Fibroblast of the aortic adventitia (primary cell): ENCODE measurements around a stretch of chr1.

DNA sequence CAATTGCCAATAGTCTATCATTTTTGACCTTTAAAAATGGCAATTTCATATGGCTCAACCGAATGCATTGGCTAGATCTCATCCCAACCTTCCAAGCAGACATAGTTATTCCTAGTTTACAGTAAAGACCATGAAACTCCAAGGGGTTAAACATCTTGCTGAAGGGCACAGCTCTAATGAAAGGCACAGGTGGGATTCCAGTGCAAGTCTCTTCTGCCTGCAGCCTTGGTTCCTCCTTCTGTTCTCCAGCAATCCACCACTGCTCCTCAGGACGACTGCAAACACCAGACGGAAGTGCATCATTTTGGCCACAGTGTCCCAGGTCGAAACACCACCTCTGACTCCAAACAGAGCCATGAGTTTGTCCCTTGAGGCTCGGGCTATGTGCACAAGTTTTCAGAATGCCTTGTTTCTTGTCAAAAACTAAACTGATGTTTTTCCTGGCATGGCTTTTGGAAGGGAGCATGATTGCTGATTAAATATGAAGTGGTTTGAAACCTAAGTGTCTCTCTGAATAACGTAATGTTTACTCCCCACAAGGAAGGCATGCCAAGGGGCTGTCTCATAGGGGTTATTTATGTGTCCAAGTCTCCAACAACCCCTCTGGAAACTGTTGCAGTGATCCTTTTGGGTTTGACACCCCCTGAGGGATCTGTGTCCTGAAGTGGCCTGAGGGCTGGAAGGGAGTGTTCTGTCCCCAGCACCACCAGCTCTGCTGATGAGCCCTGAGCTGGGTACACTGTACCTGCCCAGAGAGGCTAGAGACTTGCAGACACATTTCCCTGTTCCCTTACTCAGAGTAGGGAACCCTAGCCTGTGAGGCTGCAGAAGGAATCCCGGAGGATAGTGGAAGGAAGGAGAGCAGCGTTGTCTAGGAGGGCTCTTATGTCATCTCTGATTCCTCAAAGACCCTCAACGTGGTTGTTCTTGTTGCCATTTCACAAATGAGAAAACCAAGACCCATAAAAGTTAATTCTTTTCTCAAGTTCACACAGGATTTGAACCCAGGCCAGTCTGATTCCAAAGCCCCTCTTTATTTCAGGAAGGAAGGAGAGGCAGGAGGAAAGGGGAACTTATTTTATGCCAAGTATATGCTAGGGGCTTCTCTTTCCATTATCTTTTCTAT is 132.7 kb downstream of the PLPP3 start:
- CAGE, long polyA plus RNA = no peak

GRCh38 chr1:56456588-56457330 is 122.6 kb downstream of the PLPP3 start:
- CAGE, long polyA plus RNA = no peak

DNA sequence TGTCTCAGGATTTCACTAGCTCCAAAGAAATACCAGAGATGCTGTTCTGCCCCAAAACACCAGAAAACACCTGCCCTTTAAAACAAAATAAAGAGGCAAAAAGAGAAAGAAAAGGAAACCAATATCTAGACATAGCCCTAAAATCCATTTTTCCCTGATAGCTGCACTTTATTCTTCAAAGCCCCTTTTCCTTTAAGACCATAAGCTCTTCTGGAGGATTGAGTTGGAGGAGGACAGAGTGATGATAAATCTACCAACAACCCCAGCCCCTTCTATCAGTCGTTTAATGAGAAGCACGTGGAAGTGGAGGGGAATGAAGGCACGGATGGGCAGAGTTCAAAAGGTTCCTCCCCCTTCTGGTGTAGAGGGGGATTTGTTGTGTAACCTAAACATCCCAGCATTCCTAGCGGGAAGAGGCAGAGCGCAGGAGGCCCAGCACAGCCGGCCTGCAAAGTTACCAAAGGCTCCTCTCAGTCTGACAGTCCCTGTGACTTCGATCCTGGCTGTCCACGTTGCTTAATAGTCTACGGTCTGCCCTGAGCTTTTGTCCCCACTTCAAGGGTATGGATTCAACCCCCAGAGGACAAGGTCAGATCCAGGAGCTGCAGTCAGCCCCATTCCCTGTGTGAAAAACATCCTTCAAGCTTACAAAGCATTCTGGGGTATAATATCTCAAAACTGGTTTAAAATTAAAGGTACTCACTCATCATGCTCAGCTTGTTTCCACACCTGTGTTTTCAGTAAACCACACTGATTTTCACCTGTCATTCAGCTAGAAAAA is 118.1 kb downstream of the PLPP3 start:
- CAGE, long polyA plus RNA = no peak

GRCh38 chr1:56477131-56478192 is 101.9 kb downstream of the PLPP3 start:
- CAGE, long polyA plus RNA = no peak

DNA sequence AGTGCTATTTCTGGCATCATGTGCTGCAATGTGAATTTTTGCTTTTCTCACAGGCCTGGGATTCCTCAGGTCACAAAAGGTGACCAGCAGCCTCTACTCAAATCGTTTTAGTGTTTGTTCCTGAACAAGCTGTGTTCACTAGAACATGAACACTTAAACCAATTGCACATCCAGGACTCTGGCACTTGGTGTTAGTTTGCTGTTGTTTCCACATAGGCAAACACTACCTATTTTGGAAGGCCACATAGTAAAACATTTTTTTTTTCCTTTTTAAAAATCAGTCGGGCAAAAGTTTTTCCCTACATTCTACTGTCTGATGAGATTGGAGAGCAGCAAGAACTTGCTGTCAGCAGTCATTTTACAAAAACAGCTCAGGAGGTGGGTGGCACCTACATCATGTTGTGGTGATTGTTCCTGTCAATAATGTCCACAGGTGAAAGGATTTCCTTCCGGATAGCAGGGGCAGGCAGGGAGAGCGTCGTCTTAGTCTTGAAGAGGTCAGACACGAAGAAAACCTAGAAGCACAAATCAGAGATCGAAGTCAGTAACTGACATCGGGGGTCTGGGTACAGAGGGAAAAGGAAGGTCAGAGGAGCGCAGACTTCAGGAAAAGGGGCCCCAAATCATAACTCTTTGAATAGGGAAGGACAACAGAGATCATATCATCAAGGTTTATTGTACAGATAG is 83.1 kb downstream of the PLPP3 start:
- CAGE, long polyA plus RNA = no peak

- CAGE, long polyA plus RNA = no peak
These were observed 76.7 kb downstream of the PLPP3 start for GRCh38 chr1:56502606-56503188.

- CAGE, long polyA plus RNA = no peak
These were observed 33.7 kb downstream of the PLPP3 start for GRCh38 chr1:56545403-56546287.

- CAGE, long polyA plus RNA = no peak
These were observed 31.9 kb downstream of the PLPP3 start for GRCh38 chr1:56547281-56547954.

DNA sequence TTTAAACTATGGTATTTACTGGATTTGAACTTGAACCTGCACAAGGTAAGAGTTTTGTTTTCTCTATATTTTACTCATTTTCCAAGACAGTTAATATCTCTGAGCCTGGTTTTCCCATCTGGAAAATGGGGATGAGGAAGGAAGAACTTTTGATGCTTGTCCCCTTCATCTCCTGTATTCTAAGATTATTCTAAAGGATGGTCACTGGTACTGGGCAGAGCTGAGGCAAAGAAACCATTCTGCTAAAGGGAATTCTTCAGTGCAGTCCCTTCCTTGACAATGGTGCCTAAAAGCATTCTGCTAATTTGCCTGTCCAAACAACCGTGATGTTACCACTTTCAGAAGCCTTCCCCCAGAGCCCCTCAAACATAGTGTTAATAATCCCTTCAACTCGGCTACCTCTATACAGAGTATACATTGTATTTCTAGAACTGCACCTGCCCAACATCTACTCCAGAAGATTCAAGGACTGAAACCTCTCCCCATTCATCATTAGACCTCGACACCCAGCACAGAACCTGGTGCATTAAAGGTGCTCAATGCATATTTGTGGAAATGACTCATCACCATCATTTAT is 19.6 kb downstream of the PLPP3 start:
- CAGE, long polyA plus RNA = no peak

DNA sequence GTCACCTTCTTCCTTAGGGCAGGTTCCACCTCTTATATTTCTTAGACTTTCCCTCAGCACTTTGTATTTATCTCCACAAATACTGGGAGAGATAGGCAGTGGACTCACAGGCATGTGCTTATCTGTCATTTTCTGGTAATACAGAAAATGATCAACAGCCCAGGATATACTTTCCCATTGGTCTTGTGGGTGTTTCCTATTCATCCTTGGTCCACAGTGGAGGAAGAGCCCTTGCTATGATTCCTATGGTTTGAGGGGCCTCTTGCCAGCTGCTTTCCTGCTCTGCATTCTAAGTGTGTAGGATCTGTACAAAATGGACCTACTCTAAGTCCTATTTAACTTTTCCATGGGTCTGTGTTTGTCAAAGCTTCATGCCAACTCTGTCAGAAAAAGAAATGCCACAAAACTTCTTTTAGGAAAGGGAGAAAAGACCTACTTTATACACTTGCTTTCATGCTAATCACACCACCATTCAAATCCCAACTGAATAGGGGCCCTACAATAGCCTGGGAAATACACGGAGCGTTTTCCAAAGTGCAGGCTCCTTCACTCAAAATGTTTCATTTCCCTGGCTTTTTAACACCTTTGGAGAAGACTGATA is 16.4 kb downstream of the PLPP3 start:
- CAGE, long polyA plus RNA = no peak

GRCh38 chr1:56820880-56821835 is 2.0 kb upstream of the FYB2 start:
- CAGE, long polyA plus RNA = no peak

GRCh38 chr1:56920568-56920931 is 45.3 kb downstream of the C8B start:
- CAGE, long polyA plus RNA = no peak

GRCh38 chr1:57271069-57271754 is 152.6 kb downstream of the DAB1 start:
- CAGE, long polyA plus RNA = no peak

- CAGE, long polyA plus RNA = no peak
These were observed 808 bp downstream of the DAB1 start for GRCh38 chr1:57423025-57423478.

DNA sequence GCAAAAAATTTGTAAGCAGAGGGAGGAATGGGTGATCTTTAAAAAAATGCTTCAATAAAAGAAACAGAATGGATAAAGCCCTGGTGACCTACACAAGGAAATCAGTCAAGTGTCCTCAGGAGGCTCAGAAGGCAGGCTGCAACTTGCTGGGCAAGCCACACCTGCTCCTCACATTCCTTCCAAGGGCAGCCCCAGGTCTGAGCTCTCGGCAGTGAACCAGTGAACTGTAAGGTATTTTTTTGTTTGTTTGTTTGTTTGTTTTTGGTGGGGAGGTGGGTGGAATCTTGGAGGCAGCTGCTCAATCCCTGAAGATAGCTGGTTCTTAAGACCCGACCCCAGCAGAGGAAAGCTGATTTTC is 4.3 kb downstream of the TACSTD2 start:
- CAGE, long polyA plus RNA = no peak

DNA sequence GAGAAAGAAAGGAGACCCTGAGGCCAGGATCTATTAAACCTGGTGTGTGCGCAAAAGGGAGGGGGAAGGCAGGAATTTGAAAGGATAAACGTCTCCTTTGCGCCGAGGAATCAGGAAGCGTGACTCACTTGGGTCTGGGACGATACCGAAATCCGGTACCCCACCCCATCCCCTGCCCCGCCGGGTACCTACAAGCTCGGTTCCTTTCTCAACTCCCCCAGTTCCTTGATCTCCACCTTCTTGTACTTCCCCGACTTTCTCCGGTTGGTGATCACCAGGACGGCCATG is 1.1 kb downstream of the TACSTD2 start:
- CAGE, long polyA plus RNA = no peak

GRCh38 chr1:58755072-58756089 is 28.5 kb downstream of the JUN start:
- CAGE, long polyA plus RNA = no peak

GRCh38 chr1:58779581-58780457 is 4.0 kb downstream of the JUN start:
- CAGE, long polyA plus RNA = no peak

DNA sequence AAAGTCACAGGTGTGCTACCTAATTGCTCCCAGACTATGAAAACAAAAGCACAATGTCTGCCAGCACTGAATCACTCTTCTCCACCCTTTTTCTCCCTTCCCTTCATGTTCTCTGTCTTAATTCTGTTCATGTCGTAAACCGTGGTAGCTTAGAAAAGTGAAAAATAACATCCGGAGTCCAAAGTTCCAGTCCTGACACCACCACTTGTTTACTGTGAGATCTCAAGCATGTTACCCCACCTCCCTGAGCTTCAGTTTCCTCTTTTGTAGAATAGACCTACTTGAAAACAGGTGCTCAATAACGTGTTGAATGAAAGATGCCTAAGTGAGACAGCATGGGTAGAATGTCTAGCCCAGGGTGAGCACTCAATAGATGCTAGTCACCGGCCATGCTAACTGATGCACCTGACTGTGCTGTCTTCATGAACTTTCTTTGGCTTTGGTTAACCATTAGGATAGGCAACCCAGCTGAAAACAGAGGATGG is 22.2 kb upstream of the JUN start:
- CAGE, long polyA plus RNA = no peak

- CAGE, long polyA plus RNA = no peak
These were observed 23.2 kb upstream of the JUN start for GRCh38 chr1:58806823-58807631.